Esophagus squamous epithelium (tissue), 4 donors: ENCODE measurements around a stretch of chr4.

- PRO-cap, result no peak
- RAMPAGE, long total RNA, 4 experiments, result no peak in any of the 4 experiments
These were observed 426.8 kb downstream of the MAPK10 start for GRCh38 chr4:85932743-85933701.

GRCh38 chr4:86595495-86595908 is 1.4 kb downstream of the PTPN13 start:
- PRO-cap, result bidirectional peak, plus-strand start at chr4:86595672, minus-strand start at chr4:86595608; unidirectional peak, minus-strand start at chr4:86595710
- RAMPAGE, long total RNA, 4 experiments, result no peak in any of the 4 experiments

GRCh38 chr4:86596800-86597331 is 2.8 kb downstream of the PTPN13 start:
- PRO-cap, result unidirectional peak, minus-strand start at chr4:86597022
- RAMPAGE, long total RNA, 4 experiments, result no peak in any of the 4 experiments

DNA sequence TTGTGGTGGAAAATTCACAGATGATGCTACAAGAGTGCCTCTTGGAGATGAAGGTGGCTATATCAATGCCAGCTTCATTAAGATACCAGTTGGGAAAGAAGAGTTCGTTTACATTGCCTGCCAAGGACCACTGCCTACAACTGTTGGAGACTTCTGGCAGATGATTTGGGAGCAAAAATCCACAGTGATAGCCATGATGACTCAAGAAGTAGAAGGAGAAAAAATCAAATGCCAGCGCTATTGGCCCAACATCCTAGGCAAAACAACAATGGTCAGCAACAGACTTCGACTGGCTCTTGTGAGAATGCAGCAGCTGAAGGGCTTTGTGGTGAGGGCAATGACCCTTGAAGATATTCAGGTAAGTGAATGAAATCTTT is 41.7 kb downstream of the SLC10A6 start:
- PRO-cap, result no peak
- RAMPAGE, long total RNA, 4 experiments, result no peak in any of the 4 experiments

GRCh38 chr4:86939471-86940319 is 4.9 kb downstream of the AFF1 start:
- PRO-cap, result bidirectional peak, plus-strand start at chr4:86939934, minus-strand start at chr4:86939813
- RAMPAGE, long total RNA, 4 experiments, result no peak in any of the 4 experiments

DNA sequence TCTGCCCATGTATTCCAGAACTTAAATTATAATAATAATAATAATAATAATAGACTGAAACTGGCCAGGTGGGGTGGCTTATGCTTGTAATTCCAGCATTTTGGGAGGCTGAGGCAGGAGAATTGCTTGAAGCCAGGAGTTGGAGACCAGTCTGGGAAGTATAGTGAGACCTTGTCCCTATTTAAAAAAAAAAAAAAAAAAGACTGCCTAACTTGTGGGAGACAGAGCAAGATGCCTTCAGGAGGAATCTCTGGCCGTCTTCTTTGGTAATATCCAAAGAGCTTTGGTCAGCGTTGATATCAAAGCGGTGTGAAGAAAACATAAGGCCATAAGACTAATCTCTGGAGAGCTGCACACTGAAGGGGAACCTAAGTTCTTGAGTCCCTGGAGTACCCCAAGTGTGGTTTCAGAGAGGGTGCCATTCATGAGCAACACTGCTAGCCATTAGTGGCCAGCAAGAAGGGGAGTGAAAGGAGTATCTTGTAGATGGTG is 55.4 kb downstream of the AFF1 start:
- PRO-cap, result no peak
- RAMPAGE, long total RNA, 4 experiments, result no peak in any of the 4 experiments

- PRO-cap, result unidirectional peak, minus-strand start at chr4:87009310
- RAMPAGE, long total RNA, 4 experiments, result no peak in any of the 4 experiments
These were observed 74.1 kb downstream of the AFF1 start for GRCh38 chr4:87008600-87009705.

DNA sequence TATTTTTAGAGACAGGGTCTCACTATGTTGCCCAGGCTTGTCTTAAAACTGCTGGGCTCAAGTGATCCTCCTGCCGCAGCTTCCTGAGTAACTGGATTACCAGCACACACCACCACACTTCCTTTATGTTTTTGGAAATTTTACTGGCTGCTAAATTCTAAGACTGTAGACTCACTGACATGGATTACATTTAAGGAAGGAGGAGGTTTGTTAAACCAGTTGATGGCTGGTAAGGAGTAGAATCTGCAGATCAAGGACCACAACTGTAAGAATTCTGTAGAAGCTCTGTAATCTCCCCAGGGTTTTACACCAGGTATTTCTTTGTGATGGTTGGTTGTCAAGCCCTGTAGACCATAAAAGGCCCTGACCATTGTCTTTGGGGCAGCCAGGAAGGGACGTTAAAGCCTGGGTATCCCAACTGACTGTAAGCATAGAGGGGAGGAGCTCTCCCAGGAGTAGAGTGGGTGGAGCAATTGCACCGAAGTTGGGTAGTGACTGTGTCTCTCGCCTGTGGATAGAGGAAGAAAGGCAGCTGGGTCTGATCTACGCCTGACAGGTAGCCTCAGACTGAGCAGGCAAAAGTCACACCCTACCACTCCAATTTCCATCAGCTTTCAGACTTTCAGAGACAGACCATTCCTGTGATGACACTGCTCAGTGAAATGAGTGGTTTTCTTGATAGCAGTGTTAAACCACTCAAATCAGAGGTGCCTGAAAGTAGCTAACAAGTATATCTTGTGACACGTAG is 123.5 kb downstream of the KLHL8 start:
- PRO-cap, result no peak
- RAMPAGE, long total RNA, 4 experiments, result no peak in any of the 4 experiments

DNA sequence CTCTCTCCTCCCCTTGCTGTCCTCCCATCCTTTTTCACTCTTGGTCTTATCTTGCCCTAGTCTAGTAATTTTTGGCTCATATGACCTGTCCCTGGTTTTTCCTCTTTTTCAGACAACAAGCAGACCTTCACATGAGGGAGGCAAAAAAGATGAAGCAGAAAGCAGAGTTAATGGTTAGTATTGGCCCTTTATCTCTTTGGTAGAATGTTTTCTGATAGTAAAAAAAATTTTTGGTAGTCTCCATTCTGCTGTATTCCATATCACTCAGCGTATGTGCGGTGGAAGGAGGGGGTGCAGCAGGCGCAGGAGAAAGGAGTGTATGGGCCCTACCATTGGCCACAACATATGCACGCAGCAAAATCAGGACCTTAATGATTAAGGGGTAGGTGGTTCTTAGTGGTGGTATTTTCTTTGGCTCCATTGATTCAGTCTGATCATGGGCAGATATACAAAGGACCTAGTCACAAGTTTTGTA is 92.8 kb downstream of the KLHL8 start:
- PRO-cap, result no peak
- RAMPAGE, long total RNA, 4 experiments, result no peak in any of the 4 experiments

- PRO-cap, result no peak
- RAMPAGE, long total RNA, 4 experiments, result no peak in any of the 4 experiments
These were observed 31.4 kb downstream of the KLHL8 start for GRCh38 chr4:87188917-87189440.

- PRO-cap, result no peak
- RAMPAGE, long total RNA, 4 experiments, result no peak in any of the 4 experiments
These were observed 764 bp downstream of the HSD17B13 start for GRCh38 chr4:87321765-87322471.

DNA sequence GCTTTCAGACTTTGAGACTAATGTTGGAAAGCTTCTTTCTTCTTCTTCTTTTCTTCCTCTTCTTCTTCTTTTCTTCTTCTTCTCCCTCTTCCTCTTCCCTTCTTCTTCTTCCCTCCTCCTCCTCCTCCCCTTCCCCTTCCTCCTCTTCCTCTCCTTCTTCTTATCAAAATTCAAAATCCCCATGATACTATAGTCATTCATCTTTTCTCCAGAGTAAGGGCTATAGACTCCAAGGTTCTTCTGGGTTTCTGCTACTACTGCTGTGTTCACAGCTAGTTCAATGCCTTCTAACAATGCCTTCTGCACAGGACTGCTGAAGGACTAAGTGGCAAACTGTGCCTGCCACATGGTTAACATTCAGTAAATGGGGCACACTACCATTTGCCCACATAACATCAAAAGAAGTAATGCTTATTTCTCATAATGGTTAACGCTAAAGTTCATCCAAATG is 11.8 kb upstream of the HSD17B13 start:
- PRO-cap, result no peak
- RAMPAGE, long total RNA, 4 experiments, result no peak in any of the 4 experiments

DNA sequence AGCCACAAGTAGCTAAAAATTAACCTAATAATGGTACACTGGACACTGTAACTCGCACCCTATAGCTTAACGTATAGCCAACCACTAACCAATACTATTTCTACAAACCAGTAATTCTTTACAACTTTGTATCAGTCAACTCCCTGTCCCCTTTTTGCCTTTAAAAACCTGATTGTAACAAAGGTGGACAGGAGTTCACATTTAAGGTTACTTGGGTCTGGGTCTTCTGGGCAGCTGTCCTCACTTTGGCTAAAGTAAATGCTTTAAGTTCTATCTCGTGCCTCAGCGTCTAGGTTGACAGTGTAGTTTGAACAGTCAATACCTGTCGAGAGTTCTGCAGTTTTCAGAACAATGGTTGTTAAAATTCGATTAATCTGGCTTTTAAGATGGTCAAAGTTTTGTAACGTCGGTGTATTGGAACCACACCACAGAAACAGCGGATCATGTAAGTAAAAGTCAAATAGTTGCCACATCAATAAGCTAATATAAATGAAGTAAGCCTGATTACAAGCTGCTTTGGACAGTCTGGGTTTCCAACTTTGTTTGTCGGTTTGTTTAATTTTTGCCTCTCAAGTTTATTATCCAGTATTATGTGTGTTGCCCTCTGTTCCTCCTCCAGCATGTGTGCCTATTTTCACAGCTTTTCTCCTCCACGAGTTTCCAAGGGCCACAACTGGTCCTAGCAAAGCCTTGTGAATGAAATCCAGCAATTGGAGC is 1.5 kb upstream of the NUDT9 start:
- PRO-cap, result no peak
- RAMPAGE, long total RNA, 4 experiments, result no peak in any of the 4 experiments

DNA sequence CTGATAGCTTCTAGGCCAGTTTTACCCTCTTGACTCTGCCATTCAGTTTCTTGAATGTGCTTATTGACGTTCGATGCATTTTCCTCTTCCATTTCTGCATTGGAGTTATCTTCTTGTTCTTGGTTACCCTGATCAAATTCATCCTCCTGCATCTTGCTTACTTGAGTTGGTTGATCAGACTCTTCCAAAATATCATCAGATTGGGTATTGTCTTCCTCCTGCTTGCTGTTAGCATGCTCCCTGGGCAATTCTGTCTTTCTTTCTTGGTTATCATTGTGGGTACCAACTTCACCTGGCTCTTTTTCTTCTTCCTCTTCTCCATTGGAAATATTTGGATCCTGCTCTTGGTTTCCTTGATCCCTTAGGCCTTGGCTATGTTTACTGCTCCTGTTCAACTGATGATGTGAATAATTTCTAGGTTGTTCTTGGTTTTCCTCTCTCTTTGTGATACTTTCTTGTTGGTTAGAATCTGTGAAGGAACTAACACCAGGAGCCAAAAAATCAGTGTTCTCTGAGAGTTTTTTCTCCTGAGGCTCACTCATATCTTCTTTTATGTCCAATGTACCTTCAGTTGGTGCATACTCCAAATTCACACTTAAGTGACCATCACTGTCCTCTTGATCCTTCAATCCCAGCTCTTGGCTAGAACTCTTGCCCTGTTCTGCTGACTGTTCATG is 35.2 kb downstream of the SPARCL1 start:
- PRO-cap, result no peak
- RAMPAGE, long total RNA, 4 experiments, result start-site peak on the minus strand in 1 of 4 experiments, centred at position 414 of the sequence, 1,101 reads per replicate

- PRO-cap, result no peak
- RAMPAGE, long total RNA, 4 experiments, result no peak in any of the 4 experiments
These were observed 18.7 kb downstream of the SPARCL1 start for GRCh38 chr4:87510305-87510989.

DNA sequence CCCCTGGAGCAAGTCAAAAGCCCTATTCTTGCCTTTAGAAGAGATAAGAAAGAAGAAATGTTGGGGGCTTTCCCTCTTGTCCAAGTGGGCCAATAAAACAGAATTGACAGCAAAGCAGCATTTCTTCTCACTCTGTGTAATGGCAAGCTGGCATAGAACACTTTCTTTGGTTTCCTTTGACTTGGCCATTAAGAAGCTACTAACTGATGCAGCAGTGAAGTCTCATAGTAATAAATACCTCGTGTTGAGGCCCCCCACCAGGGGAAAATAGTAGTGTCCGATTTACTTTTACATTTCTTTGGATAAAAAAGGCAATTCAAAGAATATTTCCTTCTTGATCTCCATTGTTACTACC is 3.2 kb downstream of the SPARCL1 start:
- PRO-cap, result bidirectional peak, plus-strand start at position 130 of the sequence, minus-strand start at position 138 of the sequence
- RAMPAGE, long total RNA, 4 experiments, result no peak in any of the 4 experiments

GRCh38 chr4:87677551-87678141 is 27.6 kb downstream of the DMP1 start:
- PRO-cap, result no peak
- RAMPAGE, long total RNA, 4 experiments, result no peak in any of the 4 experiments

DNA sequence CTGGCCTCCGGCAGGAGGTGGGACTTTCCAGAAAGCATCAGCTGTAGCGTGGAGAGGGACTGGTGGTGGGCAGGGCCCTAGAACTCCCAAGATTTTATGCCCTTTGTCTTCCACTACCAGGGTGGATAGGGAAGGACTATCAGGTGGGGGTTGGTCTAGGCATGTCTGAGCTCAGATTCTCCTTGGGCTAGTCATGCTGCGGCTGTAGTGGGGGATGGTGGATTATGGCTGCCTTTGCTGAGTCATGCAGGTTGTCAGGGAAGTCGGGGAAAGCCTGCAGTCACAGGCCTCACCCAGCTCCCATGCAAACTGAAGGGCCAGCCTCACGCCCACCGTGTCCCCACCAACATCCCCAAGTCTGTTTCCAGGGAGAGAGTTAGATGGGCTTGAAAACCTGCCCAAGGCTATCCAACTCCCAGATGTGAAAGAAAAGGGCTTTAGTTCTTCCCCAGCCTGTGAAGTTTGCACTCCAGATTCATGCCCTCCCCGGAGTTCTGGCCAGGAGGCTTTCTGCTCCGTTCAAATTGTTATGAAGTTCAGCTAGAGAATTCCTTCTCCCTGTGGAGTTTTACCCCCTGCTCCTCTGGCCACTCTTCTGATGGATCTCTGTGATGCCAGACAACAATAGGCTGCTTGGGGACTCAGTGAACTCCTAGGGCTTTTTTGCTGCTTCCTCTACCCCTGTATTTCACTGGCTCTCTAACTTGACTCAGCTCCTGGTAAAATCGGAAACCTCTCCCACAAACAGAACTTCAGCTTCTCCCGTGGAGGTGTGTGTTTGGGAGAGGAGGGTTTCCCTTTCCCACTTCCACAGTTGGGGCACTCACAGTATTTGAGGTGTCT is 13.3 kb upstream of the MEPE start:
- PRO-cap, result no peak
- RAMPAGE, long total RNA, 4 experiments, result no peak in any of the 4 experiments

GRCh38 chr4:87855521-87855969 is 22.8 kb downstream of the MEPE start:
- PRO-cap, result no peak
- RAMPAGE, long total RNA, 4 experiments, result no peak in any of the 4 experiments

GRCh38 chr4:87911216-87911822 is 64.2 kb upstream of the SPP1 start:
- PRO-cap, result no peak
- RAMPAGE, long total RNA, 4 experiments, result no peak in any of the 4 experiments